Hepatocyte (in vitro differentiated cells and primary cell): ENCODE measurements around a stretch of chr5.

DNA sequence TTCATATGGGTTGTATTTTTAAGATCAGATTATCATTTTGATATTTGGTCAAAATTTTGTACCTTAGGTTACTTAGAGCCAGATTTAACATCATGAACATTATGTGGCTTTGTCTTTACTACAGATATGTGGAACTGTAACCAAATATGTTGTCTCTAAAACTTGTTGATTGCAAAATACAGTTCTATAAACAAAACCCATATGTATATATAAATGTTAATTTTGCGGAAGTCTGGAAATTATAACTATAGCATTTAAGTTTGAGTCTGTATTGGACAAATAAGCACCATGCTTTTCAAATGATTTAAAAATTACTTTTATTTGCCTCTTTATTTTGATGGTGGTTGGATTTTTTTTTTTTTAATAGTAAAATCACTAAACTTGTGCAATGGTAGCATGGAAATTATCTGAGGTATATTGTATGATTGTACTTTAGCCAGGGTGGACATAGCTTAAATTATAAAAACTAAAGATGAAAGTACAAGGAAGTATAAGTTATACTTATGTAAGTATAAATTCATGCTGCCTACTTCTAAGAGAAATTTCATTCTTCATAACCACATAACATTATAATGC is 27.6 kb downstream of the SNX18 start:
- RAMPAGE, long total RNA, result no peak
- RRBS, result no CpG with 5 or more reads among the region's 1 CpG

- RAMPAGE, long total RNA, result no peak
- RRBS, result no CpG with 5 or more reads among the region's 7 CpGs
These were observed 53.4 kb downstream of the SNX18 start for GRCh38 chr5:54570920-54571491.

GRCh38 chr5:54737688-54738590 is 220.4 kb downstream of the SNX18 start:
- RAMPAGE, long total RNA, result no peak
- RRBS, result no CpG with 5 or more reads among the region's 5 CpGs

DNA sequence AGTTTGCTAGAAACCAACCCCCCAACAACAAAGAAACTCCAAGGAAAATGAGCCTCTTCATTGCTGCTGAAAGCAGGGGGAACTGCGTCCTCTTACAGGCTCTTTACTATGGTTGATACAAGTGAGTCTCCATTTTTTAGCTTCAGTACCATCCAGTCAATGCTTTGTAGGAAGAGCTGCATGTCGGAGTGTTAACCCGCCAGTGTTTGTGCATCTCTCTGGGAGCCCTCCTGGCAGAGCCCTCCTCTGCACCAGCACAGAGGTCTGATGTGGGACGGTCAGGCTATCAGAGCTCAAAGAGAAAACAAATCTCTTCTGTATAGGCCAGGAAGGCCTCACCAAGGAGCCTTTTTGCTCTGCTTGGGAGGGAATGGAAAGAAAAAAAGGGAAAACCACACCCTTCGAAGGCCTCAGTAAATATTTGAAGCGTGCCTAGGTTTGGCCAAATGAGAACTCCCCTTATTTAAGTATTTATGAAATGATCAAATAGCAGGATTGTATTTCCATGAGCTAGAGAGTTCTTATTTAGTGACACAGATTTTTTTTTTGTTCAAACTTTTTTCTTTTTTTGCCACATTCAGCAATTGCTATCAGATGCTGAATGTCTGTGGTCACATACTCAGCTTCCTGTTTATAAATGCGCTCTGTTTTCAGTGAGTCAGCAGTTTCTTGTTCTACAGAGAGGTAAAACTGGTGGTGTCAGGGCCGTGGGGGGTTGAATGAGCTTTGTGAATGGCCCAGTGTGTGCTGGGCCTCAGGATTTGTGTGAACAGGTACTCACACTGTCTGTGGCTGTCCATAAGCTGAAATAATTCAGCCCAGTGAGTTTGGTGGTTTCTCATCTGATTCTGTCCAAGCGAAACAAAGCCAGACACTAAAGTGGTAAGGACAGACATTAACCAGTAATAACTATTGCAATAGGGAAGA is 226.6 kb downstream of the SNX18 start:
- RAMPAGE, long total RNA, result no peak
- RRBS, result no CpG with 5 or more reads among the region's 9 CpGs

DNA sequence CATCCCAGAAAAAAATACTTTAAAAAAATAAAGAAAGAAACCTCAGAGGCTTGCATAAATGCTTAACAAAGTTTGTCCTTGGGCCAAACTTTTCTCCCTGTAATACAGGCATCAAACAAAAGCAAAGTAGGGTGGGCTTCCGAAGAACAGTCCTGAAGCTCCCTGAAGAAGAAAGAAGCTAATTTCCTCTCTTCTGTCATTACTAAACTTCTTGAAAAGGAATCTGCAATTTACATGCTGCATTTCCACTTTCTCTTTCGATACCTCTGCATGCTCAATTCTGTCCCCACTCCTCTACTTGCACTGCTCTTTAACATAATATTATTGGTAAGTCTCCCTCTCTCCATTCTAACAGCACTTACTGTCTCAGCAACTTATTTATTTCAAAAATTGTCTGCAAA is 3.8 kb upstream of the PLPP1 start:
- RAMPAGE, long total RNA, result no peak
- RRBS, result no CpG with 5 or more reads among the region's 2 CpGs

GRCh38 chr5:55594928-55595127 is 60.1 kb upstream of the PLPP1 start:
- RAMPAGE, long total RNA, result no peak
- RRBS, result no CpG with 5 or more reads among the region's 2 CpGs

DNA sequence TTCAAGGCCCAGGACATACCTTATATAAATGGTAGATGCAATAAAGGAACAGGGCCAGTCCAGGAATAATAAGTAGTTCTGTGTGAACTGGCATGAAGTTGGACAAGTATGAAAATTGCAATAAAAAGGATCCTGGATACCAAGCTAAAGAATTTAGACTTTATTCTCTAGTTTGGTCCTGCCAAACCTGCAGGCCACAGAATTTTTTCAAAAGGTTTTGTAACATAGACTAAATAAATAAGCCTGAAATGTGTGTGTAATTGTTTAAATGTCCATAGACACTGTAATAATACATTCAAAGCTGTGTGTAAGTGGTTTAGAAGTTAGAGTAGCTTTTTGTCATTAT is 75.7 kb upstream of the PLPP1 start:
- RAMPAGE, long total RNA, result no peak

DNA sequence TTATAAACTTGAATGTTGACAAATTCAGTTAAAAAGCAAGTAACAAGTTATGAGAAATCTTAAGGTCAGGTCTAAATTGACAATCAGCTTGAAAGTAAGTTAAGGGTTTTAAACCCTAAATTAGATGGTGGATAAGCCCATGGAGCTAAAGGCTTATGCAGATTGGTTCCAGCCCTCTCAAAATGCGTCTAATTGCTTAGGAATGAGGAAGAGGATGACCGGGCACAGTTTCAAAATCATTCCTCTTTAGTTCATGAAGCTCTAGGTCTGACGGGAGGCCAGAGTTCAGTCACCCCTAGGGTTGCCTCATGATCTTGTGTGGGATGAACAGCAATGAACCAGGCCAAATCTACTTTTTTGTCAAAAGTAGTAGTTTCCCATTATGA is 75.5 kb downstream of the SLC38A9 start:
- RAMPAGE, long total RNA, result no peak
- RRBS, result no CpG with 5 or more reads among the region's 3 CpGs

DNA sequence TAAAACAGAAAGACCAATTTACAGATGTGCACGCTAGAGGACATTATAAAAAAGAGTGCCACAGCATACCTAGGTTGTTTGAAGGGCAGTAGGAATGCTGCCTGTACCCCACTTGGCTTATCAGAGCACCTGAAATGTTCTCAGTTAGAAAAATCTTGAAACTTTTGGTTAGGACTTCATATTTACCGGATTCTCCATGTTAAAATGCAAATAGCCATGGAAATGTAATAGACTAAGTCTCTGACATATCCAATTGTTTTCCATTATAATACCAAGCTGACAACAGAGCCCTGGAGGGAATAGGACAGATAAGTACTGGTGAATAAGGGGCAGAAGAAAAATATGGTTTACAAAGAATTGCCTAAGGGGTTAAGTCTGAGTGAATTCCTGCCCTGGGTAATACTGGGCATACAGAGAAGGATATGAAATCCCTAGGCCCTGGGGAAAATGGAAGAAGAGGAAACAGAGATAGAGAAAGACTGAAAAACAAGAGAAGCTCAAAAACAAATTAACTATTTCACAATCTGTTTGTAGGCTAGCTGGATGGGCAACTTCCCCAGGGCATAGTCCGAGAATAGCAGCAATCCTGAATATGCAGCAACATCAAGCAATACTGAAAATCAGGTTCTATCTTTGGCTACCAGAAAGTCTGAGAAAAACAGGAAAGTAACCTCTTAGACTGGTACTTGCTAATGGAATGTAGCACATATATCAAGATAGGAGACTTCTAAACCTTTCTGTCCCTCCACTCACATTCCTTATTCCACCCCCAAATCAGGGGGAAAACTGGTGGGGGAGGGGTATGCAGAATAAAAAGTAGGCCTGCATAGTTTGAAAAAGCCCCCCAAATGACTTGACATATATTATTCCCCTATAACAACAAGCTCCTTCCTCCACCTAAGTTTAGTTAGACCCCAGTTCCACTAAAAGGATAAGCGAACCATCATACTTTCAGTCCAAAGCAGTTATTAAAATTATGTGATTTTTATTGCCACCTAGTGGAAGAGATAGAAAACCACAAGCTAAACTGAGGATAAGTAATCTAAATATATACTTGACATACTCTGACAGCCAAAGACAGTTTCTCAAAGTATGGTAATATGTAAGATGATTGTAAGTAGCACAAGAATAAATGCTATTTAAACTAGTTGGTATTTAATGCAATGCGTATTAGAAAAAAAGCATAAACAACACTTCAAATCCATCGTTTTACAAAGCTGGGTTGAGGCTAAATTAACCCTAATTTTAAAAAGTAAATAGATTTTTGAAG is 20.7 kb downstream of the SLC38A9 start:
- RAMPAGE, long total RNA, result no peak
- RRBS, result no CpG with 5 or more reads among the region's 6 CpGs

DNA sequence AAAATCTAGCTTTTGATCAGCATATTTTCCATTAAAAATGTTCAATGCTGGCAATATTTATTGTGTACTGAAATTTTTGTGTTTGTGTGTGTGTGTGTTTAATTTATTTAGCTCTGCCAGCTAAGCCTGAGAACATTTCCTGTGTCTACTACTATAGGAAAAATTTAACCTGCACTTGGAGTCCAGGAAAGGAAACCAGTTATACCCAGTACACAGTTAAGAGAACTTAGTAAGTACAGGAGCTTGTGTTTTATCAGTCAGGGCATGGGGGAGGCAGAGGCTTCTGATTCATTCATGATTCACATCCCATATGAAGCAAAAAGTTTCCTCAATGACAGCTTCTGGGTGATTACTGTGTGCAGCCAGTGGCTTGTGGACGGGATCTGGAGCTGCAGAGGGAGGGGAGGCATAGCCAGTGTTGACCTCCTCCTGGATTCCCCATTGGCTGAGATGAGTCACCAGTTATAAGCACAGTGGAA is 17.6 kb downstream of the IL31RA start:
- RAMPAGE, long total RNA, result no peak
- RRBS, result no CpG with 5 or more reads among the region's 1 CpG

DNA sequence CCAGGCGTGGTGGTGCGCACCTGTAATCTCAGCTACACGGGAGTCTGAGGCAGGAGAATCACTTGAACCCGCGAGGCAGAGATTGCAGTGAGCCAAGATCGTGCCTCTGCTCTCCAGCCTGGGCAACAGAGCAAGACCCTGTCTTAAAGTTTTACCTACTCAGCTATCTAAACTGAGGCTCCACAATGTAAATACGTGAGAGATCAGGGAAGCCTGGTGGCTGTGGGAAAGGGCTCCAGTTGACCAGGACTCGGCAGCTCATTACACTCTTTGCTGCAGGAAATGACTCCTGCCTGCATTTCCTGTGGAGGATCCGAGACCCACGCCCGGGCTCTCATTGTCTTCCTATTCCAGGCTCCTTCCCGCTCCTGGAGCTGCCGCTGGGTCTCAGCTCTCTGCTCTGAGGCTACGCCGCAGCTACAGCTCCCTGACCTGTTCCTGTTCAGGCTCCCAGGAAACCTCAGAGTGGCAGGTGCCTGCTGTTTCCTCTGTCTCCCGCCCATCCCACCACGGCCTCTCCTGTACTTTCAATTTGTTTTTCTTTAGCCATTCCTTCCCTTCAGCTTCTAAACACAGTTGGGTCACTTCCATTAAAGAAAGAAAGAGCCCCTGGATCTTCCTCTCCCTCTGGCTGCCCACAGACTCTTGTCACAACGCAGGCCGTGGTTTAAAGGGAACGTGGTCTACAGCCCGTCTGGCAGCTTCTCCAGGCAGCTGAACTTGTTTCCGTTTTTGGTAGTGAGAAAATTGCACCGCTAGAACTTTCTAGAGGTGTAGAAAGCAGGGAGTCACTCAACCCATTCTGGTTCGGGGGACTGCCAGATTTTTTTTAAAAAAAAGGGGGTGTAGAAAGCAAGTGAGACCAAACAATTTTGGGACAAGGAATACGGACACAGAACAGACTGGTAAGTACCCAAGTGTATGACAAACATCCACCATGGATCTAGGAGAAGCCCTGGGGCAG is 71.5 kb downstream of the IL6ST start:
- RAMPAGE, long total RNA, result no peak
- RRBS, result no CpG with 5 or more reads among the region's 25 CpGs

DNA sequence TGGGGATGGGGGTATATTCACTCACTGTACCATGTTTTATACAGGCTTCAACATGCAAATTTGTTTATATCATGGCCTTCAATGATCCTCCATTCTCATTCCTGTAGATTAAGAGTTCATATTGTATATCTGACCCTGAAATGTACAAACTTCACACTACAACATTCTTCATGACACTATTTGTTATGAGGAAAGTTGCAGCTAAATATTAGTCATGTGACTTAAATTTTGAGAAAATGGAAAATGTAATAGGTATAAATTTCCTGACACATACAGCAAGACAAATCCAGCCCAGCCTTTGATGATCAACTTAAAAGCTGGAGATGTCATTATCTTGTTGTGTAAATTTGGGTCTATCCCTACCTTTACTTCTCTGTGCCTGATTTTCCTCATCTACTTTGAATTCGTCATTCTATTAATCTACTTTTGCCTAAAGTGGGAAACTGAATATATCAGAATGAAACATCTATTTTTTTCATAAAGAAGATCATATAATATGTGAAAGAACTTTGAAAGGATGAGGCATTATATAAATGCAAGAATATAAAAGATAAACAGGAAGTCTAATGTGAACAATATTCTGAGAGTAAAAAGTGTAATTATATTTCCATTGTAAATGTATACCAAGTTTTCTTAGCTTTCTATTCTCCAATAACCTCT is 55.8 kb downstream of the IL6ST start:
- RAMPAGE, long total RNA, result no peak
- RRBS, result no CpG with 5 or more reads among the region's 1 CpG

DNA sequence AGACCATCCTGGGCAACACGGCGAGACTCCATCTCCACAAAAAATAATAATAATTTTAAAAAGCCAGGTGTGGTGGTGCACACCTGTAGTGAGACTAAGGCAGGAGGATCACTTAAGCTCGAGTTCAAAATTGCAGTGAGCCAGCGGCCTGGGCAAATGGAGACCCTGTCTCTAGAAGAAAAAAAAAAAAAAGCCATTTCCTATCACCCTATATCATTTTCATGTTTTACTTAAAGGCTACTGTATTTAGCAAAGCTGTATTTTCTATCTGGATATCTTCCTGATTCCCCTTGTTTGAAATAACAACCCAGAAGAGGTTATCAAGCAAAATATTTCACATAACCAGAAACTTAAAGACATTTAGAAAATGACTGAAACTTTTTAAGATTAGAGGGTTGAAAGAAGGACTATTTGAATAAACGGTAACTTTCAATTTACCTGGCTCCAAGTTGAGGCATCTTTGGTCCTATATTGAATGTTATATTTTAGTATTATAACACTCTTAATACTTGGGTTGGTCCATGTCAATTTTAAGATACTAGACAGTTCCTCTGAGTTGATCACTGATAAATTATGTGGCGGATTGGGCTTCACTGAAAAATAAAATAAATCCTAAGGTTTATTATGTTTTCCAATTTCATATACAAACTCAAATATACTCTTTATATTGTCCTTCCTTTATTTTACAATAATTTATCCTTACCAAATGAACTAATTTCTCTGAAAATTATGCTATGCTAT is 31.7 kb downstream of the IL6ST start:
- RAMPAGE, long total RNA, result no peak
- RRBS, result no CpG with 5 or more reads among the region's 6 CpGs

GRCh38 chr5:56167622-56167957 is 65.5 kb downstream of the ANKRD55 start:
- RAMPAGE, long total RNA, result no peak
- RRBS, result no CpG with 5 or more reads among the region's 2 CpGs

GRCh38 chr5:56278286-56279039 is 45.3 kb upstream of the ANKRD55 start:
- RAMPAGE, long total RNA, result no peak
- RRBS, result no CpG with 5 or more reads among the region's 10 CpGs

DNA sequence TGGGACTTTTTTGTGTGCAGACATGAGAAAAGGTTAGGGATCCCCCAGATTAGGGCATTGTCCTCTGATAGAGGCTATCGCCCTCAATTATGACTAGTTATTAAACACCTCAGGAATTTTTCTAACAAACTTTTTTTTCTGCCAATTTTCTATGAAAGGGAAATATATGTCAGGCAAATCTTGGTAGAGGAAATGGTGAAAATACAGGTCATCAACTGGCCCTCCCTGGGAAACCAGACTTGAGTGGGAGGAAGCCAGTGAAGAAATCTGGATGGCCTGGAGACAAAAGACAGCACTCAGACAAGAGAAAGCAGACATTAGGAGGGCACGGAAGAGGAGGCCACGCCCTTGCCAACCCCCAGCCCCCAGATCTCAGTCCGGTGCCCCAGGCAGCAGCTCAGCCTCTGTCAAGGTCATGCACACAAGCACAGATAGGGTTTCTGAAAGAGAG is 85.9 kb upstream of the ANKRD55 start:
- RAMPAGE, long total RNA, result no peak
- RRBS, result no CpG with 5 or more reads among the region's 4 CpGs

- RAMPAGE, long total RNA, result no peak
- RRBS, result 81% methylated on average over 2 of the region's 11 CpGs
These were observed 226.6 kb upstream of the MAP3K1 start for GRCh38 chr5:56588612-56589188.

- RAMPAGE, long total RNA, result no peak
- RRBS, result no CpG with 5 or more reads among the region's 4 CpGs
These were observed 78.3 kb upstream of the MAP3K1 start for GRCh38 chr5:56736980-56737532.

DNA sequence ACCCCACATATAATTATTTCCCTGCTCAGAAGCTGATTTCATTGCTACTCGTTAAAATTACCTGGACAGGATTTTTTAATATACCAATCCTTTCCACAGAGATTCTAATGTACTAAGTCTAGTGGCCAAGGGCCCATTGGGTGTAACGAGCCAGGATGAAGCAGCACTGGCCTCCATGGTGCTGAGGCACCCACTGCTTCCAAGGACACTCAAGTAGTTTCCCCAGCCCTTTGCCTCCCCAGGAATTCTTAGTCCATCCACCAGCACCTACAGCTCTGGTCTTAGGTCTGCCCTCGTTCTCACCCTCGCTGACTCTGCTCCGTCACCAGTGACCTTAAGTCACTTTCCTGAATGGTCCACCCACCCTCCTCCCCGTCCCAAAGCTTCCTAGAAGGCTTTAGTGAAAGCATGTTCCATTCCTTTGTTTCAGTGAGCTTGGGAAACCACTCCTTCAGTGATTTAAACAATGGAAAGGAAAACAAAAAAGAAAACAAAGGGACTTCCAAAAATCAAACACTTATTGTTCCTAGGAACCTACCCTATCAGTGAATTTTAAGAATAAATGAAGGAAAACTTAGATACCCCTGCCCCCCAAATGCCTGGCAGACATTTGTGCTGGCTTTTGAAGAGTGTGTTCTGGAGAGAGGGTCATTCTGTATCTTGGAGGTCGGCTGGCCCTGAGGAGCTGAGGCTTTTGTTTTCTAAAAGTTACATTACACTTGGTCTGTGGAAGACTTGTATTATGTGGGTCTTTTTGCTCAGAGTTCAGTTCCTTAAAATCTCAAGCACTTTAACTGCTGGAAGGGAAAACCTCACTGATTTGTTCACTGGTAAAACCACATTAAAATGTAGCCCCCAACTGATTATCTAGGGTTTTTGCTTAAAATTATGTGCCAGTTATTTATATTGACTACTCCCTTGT is 54.5 kb upstream of the MAP3K1 start:
- RAMPAGE, long total RNA, result no peak
- RRBS, result no CpG with 5 or more reads among the region's 7 CpGs

- RAMPAGE, long total RNA, result no peak
- RRBS, result 1% methylated on average over 8 of the region's 54 CpGs
These were observed 1.3 kb downstream of the MAP3K1 start for GRCh38 chr5:56816444-56817190.